Umbilical cord (tissue), 2 donors: ENCODE measurements around a stretch of chr13.

DNA sequence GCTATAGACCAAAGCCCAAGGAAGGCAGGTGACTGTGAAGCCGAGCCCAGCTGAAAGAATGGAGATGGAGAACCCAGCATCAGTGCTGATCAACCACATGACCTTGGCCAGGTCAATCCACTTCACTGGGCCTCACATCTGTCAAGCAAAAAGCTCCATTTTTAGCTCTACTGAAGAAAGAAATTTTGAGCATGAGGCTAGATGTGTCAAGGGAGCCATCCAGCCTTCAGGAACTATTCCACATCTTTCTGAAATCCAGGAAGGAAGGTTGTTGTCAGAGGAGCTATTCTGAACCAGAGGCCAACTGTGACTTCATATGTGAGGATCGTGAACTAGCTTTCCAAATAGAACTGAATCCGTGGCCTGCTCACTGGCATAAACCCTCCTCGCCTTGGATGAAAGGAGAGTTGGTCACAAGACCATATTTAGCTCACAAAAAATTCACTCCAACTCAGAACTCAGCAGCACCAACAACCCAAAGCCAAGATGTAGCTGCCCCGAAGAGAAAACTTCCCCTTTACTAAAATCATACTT lies 195.8 kb downstream of the FOXO1 start:
- RAMPAGE, long total RNA = no peak

- RAMPAGE, long total RNA = no peak
These were observed 188.4 kb downstream of the FOXO1 start for GRCh38 chr13:40477667-40478869.

DNA sequence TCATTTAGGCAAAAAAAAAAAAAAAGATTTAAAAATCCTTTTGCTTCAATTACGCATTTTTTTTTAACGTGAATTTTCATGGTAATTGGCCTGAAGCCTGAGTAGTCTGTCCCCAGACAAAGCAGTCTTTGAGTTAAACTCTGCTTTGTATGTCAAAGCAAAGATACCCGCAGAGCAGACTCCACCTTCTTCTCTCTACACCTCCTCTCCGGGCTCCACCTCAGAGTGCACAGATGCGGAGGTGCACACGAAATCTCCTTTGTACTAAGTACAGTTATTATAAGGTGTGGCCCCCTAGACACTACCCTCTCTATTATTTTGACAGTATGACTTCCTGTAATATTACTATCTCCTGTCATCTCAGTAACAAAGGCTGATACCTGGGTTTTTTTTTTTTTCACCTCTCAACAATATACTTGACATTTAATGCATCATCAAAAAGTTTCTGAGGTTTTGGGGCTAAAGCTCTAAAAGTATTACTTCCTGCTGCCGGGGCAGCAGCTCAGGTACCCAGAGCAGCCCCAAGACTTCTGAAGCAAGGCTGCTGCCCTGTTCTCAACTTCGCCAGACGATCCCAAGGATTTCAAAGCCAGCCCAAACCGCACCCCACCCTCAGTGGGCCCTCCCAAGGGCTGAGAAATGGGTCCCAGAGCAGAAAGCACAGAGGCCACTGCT lies 180.8 kb downstream of the FOXO1 start:
- RAMPAGE, long total RNA = no peak

DNA sequence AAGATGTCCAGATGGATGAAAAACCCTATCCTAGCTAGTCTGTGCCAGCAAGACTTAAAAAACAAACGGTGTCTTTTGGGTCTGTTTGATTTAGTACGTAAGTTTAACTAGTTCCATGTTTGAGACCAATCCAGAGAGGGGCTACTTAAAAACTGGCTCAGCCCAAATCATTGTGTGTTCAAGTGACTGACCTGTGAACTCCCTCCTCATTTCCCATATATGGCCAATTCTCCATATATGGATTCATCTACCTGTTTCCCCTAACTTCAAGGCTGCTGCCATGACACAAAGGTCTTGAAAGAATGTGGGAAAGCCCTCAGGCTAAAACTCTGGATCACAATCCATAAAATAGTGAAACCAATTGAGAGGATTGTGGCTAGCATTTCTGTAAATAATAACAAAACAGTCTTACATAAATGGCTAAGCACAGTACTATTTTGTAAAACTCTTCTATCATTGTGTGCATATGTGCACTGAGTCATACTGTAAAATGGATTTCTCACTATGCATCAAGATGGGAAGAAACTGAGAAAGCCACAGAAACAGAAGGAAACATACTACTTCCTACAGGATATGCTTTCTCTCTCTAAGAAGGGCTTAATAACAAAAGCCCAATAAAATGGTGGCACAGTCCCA lies 80.5 kb downstream of the FOXO1 start:
- RAMPAGE, long total RNA = no peak

DNA sequence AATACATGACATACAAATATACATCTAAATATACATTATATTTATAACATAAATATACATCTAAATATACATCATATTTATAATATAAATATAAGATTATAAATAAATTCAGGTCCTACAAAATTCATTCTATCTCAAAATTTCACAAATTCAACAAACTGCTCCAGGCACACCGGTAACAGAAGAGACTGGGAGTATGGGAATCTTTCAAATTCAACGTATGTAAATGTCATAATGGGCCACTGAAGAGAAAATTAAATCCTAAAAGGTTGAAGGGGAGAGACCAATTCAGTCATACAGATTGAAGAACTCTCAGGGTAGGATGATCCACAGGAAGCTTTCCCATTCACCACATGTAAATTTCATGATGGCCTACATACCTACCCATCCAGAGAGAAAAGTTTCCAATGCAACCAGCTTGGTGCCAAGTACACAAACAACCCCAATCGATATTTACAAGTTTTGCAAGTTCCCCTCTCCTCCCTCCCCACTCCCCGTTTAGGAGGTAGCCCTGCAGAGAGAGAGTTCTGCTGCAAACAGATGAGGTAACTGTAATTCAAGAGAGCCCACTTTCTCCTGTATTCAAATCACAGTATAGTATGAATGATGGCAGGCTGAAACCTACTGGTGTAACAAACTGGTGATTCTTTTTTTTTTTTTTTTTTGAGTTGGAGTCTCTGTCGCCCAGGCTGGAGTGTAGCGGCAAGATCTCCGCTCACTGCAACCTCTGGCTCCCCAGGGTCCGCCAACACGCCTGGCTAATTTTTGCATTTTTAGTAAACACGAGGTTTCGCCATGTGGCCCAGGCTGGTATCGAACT lies 14.6 kb downstream of the FOXO1 start:
- RAMPAGE, long total RNA = no peak

GRCh38 chr13:40880824-40881165 lies 91.4 kb downstream of the SLC25A15 start:
- RAMPAGE, long total RNA = no peak

GRCh38 chr13:40916436-40917207 lies 102.5 kb downstream of the ELF1 start:
- RAMPAGE, long total RNA = no peak

DNA sequence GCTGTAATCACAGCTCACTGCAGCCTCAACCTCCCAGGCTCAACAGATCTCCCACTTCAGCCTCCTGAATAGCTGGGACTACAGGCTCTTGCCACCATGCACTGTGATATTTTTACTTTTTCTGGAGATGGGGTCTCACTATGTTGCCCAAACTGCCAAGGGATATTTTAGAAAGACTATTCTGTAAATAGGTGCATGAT lies 90.6 kb downstream of the ELF1 start:
- RAMPAGE, long total RNA = no peak

DNA sequence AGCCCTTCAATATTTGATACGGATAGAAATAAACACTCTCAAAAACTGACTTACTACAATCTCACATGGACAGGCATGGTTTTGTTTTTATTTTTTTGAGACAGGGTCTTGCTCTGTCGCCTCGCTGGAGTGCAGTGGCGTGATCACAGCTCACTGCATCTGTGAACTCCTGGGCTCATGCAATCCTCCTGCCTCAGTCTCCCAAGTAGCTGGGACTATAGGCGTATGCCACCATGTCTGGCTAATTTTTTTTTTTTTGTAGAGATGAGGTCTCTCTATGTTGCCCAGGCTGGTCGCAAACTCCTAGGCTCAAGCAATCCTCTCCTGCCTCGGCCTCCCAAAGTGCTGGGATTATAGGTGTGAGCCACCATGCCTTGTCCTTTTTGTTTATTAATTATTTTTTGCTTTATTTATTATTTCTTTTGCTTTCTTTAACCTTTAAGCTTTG lies 51.6 kb downstream of the ELF1 start:
- RAMPAGE, long total RNA = no peak

DNA sequence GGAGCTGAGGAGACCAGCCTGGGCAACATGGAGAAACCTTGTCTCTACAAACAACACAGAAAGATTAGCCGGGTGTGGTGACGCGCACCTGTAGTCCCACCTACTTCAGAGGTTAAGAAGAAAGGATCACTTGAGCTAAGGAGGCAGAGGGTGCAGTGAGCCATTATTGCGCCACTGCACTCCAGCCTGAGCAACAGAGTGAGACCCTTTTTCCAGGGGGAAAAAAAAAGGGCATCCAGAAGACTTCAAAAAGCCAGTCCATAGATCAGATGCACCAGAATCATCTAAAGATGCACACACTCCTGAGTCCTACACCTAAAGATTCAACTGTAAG lies 19.9 kb upstream of the WBP4 start:
- RAMPAGE, long total RNA = no peak

DNA sequence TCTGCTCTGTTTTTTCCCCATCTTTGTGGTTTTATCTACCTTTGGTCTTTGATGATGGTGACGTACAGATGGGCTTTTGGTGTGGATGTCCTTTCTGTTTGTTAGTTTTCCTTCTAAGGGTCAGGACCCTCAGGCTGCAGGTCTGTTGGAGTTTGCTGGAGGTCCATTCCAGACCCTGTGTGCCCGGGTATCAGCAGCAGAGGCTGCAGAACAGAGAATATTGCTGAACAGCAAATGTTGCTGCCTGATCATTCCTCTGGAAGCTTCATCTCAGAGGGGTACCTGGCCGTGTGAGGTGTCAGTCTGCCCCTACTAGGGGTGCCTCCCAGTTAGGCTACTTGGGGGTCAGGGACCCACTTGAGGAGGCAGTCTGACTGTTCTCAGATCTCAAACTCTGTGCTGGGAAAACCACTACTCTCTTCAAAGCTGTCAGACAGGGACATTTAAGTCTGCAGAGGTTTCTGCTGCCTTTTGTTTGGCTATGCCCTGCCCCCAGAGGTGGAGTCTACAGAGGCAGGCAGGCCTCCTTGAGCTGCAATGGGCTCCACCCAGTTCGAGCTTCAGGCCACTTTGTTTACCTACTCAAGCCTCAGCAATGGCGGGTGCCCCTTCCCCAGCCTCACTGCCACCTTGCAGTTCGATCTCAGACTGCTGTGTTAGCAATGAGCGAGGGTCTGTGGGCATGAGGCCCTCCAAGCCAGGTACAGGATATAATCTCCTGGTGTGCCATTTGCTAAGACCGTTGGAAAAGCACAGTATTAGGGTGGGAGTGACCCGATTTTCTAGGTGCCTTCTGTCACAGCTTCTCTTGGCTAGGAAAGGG lies 13.7 kb upstream of the WBP4 start:
- RAMPAGE, long total RNA = no peak

GRCh38 chr13:41050066-41050299 lies 11.3 kb upstream of the WBP4 start:
- RAMPAGE, long total RNA = no peak

- RAMPAGE, long total RNA = no peak
These were observed 2.4 kb upstream of the WBP4 start for GRCh38 chr13:41058733-41059510.

- RAMPAGE, long total RNA = no peak
These were observed 57.9 kb downstream of the NAA16 start for GRCh38 chr13:41368857-41369411.

DNA sequence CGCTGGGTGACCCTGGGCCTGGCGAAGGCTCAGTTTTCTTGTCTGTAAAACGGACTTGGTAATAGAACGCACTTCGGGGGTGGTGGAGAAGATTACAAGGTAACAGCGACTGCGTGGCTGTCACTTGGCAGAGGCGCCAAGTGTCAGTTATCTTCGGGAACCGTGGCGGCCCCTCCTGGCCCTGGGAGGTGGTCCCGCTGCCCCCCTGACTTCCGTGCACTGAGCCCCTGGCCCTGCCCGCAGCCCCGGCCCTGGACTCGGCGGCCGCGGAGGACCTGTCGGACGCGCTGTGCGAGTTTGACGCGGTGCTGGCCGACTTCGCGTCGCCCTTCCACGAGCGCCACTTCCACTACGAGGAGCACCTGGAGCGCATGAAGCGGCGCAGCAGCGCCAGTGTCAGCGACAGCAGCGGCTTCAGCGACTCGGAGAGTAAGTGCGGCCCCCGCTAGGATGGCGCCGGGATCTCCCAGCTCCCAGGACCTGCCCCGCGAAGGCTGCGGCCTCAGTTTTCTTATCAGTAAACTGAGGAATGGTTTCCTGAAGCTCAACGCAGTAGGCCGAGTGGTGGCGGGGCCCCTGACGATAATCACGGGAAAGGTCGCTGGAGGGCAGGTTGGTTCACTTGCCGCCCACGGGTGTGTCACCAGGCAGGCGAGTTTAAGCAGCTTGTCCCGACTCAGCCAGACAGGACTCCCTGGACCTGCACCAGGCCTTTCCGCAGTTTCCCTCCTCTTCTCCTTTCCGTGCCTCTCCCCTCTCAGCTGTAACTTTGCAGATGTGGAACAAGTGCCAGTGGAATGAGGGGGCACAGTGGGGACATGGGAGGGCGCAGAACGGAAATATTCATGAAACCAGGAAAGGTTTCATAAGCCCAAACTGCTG lies 933 bp downstream of the RGCC start:
- RAMPAGE, long total RNA = no peak

DNA sequence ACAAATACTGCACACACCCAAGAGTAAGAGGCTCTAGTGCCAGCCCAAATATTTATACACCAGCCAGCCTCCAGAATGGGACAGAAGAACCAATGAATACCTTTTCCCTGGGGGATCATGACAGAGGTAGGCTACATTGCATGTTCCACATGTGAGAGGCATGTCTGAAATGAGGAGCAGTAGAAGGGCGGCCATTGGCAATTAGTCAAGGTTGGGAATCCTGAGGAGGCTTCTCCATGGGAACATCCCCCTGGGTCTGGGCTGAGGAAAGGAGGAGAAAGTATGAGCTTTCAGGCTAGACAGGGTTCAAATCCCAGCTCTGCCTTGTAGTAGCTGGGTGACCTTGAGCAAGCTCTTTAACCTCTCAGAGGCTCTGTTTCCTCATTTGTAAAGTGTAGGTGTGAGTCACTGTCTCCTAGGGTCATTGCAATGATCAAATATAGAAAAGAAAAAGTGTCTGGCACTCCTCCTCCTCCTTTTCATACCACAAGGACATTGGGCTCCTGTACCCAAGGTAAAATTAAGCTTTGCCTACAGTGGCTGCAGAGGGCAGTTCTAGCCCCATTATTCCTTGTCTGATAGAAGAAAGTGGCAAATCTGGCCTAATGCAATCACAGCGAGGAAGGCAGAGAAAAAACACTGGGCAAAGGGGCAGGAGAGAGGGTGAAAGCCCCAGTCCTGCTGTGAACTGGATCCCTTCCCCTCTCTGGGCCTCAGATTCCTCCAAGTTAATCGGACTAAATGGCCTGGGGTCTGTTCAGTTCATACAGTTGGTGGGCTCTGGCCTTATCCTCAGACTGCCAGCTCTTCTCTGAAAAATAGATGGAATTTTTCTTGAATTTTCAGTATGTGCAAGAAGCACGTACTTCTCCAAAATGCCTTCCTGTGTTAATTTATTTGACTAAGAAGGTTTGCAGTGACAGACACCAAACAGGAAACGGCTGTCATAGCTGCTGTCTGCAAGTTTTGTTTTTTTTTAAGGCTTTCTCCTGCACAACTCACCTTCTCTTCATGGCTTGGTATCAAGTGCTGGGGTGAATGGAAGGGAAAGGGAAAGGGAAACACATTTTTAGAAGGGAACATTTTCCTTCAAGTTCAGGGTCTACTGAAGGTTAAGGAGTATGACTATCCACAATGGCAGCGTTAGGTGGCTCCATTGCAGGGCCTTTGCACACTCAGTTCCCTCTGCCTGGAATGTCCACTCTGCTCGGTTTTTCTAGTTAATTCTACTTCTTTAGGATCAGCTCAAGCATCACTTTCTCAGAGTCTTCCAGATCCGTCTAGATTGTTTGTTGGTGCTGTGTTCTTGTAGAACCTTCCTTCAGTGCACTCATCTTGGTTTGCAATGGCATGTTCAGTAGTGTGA lies 35.3 kb downstream of the RGCC start:
- RAMPAGE, long total RNA = no peak

- RAMPAGE, long total RNA = no peak
These were observed 97.6 kb downstream of the RGCC start for GRCh38 chr13:41554860-41555414.

GRCh38 chr13:41719443-41719928 lies 241.4 kb downstream of the VWA8 start:
- RAMPAGE, long total RNA = no peak

- RAMPAGE, long total RNA = no peak
These were observed 180.1 kb downstream of the VWA8 start for GRCh38 chr13:41780649-41781405.

DNA sequence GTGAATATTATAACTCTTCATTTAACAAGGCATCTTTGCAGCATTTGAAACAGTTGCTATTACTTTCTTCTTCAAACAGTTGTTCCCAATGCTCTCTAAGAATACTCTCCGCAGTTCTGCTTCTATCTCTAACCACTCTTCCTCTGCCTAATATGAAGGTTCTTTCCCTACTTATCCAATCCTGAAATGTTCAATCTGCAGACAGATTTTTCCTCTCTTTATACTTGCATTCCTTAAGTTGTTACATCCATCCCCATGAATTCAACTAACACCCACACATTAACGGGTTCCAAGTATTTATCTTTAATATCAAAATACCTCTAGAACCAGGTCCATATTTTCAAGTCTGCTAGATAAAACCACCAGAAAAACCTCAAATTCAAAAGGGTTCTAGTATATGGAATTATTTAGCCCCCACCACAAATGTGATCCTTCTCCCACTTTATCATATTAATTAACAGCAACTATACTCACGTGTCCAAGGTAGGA lies 84.1 kb downstream of the VWA8 start:
- RAMPAGE, long total RNA = no peak